Smooth muscle cell (in vitro differentiated cells): ENCODE measurements around a stretch of chr11.

DNA sequence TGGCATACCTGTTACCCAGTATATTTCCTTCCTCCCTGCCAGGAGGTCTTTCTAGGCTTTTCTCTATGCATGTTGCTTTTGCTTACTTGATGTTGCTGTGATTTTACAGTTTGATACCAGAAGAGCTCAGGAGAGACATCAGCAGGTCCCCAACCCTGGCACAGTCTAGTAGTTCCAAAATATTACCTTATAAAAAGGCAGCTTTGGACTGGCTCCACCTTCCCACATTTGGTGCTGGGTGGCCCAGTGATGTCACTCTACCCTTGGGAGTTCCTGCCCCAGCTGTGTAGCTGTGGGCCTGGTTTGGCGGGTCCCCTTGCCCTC lies 54.8 kb downstream of the CHRDL2 start:
- RAMPAGE, long total RNA, result no peak

DNA sequence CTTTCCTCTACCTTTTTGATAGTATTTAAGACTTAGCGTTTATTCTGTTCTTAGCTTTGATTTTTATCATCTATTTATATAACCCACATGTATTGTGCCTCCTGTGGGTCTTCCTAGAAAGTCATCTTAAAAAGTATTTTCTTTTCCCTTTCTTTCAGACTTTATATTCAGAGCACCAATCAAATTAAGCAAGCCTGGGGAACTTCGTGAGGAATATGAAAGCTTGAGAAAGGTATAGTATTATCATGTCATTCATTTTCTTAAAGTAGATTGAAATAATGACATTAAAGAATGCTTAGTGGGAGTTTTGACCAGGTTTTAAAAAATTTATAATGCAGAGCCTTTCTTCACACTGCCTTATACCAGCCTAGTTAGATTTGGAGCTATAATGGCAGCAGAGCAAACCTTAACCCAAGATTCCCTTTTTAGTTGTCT lies 40.8 kb downstream of the RNF169 start:
- RAMPAGE, long total RNA, result no peak

GRCh38 chr11:74839198-74840368 lies 90.9 kb downstream of the RNF169 start:
- RAMPAGE, long total RNA, result no peak

DNA sequence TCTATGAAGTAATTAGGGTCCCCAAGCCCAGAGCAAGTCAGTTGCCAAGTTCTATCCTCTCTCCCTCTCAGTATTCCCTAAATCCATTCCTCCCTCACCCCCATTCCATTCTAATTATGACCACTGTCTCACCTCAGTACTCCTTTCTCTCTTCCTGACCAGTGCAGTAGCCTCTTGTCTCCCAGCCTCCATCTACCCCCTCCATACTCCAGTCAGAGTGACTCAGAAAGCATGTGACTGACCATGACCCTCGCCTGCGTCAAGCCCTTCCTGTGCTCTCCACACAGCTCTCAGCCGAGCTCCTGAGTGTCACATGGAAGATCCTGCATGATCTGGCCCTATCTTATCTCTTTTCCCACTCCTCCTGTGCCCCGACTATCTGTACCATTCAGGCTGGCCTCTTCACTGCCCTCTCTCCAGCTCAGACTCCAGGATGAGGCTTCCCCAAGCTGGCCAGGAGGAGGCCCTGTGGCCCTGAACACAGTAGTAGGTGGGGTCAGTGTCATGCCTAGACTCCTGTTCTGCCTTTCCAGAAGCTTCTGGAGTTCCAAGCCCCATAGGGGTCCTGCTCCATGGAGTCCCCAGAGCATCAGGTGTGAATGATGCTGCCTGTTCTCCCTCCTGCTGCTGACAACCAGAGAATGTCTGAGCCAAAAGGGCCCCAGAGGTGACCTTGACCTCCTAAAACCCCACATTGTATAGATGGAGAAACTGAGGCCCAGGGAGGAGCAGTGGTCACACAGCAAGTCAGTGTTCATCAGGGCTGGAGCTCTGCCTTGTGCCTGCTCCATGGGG lies 42.7 kb downstream of the NEU3 start:
- RAMPAGE, long total RNA, result no peak

- RAMPAGE, long total RNA, result no peak
These were observed 7.8 kb upstream of the SLCO2B1 start for GRCh38 chr11:75143007-75143543.

GRCh38 chr11:75174271-75175712 lies 23.9 kb downstream of the SLCO2B1 start:
- RAMPAGE, long total RNA, result no peak

GRCh38 chr11:75192717-75193670 lies 42.1 kb downstream of the SLCO2B1 start:
- RAMPAGE, long total RNA, result no peak

DNA sequence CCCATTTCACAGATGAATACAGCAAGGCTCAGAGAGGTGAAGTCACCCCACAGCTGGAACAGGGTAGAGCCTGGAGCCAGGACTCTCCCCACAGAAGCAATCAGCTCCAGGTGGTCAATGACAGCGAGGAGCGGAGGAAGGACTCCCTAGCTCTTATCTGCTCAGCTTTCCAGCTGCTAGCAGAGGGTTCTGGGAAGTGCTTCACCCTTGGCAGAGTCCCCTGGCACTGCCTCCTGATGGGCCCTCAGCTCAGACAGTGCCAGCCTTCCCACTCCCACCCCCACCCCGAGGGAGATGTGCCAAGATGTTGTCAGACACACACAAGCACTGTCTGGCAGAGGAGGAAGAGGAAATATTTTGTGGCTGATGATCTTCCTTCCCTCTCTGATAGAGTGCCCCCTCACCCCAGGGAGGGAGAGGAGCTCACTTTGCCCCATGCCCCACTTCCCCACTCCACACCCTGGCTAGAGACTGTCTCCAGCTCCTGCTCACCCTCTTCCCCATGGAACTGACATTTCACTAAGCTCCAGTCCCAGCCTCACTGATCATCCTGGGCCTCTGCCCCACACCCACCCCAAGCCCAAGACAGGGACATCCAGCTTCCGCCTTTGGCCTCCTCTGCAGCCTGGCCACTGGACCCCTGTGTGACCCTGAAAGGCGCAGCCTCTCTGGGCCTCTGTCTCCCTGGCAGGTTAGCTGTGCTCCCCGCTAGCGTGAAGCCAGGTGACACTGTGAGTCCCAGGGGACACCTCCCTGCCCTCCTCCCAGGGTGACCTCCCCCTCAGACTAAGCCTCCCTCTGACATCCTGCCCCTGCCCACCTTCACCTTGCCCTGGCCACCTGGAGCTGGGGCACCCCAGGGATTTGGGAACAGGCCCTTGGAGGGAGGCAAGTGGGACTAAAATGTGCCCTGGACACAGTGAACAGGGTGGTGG lies 44.4 kb downstream of the SLCO2B1 start:
- RAMPAGE, long total RNA, result no peak

DNA sequence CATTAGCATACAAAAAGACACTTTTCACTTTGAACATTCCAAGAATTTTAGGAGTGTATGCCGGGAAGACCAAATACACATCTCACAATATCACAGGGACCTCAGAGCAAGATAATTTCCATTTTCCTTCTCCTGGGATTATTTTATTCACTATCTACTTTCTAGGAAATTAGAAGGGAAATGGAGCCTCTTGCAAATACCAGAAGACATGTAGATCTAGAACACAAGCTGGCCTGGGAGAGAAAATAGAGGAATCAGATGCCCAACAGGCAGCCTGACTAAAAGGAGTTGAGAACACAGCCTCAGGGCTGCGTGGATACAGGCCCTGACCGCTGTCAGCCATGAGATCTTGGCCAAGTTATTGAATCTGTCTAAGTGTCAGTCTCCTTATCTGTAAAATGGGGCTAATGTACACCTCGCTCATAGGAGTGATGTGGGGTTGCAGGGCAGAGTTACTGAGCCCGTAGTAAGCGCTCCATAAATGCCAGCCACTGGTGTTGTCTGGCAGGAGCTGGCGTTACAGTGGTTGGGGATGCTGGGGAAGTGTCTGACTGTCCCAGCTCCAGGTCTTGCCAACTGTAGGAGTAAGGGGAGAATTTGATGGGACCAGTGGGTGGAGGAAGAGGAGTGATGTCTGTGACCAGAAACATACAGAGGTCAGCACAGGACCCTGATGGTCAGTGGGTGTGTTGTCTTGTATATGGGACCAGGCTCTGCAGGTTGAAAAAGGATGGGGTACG lies 38.4 kb upstream of the TPBGL start:
- RAMPAGE, long total RNA, result no peak

DNA sequence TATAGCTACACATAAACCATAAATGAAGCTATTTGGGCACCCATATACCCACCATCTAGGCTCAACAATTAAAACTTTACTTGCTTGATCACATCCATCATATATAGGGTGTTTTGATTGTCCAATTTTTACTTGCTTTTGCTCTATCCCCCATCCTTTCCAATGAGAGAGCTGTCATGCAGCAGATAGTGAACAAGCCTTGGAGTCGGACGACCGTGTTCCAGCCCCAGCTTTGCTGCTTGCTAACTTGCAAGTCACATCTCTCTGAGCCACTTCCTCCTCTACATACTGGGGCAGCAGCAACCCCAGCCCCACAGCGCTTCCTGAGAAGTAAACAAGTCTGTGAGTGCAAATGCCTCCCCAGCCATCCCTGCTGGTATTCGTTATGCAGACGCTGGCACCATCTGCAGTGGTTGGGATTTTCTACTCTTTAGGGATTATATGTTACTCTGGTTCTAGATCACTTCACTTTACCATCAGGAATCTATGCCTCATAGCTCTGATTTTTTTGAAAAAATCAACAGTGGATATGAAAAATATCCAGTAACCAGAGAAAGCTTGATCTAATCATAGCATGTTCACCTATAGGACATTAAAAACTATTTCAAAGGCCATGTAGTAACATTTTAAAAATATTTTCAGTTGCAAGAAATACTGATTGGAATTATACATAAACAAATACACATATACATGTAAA lies 35.0 kb downstream of the TPBGL start:
- RAMPAGE, long total RNA, result no peak

- RAMPAGE, long total RNA, result no peak
These were observed 37.5 kb downstream of the ARRB1 start for GRCh38 chr11:75313827-75314525.

DNA sequence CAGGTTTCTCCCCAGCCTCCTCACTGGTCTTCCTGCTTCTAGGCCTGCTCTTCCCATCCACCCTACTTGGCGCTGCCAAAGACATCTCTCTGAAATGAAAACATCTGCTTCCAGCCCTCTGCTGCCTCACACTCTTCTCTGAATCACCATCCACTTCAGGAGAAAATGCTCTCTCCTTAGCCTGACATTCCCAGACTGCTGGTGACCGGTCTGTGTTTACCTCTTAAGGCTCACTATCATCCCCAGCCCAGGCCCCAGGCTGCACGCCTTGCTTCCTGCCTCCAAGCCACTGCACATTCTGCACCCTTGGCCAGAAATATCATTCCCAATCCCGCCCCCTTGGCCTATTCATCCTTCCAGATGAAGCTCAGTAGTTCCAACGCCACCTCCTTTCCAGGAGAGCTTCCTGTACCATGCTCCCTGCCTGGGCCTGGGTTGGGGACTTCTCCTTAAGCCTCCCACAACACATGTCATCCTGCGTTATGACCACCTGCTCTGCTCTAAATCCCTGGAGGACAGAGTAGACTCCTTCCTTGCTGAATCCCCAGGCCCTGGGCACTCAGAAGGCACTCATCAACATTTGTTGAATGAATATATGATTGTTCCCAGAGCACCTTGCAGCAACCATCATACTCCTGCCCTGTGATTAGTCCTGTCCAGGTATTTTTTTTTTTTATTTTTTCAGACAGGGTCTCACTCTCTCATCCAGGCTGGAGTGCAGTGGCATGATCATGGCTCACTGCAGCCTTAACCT lies 3.4 kb downstream of the ARRB1 start:
- RAMPAGE, long total RNA, result no peak

DNA sequence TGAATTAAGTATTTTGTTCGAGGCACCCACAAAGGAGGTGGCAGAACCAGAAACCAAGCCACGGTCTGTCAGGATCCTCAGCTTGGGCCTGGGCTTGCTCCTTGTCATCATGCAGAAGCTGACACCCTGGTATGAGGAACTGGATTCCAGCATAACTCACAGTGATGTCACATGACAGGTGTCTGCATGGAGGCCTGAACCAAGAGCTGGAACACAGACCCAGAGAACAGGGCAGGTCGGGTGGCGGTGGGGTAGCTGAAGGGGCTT lies 18.7 kb upstream of the RPS3 start:
- RAMPAGE, long total RNA, result no peak

GRCh38 chr11:75429554-75430927 lies 3.0 kb downstream of the KLHL35 start:
- RAMPAGE, long total RNA, result no peak

DNA sequence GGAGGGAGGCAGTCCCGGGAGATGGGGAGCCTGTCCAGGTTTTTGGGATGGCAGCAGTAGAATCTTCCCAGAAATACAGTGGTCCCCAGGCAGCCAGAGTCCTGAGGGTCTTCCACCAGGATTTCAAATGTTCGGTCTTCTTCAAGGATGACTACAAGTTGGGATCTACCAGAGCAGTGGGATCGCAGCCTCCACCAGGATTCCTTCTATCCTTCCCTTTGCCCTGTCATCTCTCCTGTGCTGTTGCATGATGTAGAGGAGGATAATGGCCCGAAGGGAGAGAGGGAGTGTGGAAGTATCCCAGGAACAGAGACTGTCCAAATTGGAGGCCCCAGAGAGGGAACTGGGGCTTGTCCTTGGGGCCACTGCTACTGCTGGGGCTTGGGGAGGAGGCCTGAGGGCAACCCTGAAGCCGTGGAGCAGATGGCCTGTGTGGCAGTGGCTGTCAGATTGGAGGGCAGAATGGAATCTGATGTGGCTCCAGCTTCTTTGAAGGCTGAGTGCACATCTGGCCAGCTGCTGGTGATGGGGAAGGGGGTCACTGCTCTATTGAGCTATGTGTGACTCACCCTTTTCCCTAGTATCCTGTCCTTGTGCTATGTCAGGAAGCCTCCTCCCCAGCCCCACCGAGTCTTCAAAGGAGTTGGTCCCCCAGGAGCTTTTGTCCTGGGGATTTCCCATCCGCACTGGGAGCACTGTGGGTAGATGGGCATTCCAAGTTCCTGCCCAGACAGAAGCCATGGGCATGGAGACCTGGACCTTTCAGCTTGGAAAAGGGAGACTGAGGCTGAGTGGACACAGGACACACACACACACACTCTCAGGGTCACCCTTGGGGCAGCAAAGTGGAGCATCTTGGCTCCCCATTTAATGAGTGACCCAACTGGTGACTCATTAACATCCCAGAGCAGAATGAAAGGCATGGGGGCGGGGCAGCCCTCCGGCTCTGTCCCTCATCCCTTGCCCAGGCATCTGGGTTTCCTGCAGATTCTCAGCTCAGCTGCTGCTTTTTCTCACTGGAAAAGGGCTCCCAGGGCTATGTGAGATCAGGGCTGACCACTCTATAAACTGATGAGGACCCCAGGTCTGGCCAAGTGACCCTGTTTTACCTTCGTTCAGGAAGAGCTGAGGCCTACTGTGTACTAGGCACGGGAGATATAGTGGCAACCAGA lies 3.1 kb downstream of the SERPINH1 start:
- RAMPAGE, long total RNA, result no peak

GRCh38 chr11:75598959-75599319 lies 36.9 kb downstream of the SERPINH1 start:
- RAMPAGE, long total RNA, result no peak

DNA sequence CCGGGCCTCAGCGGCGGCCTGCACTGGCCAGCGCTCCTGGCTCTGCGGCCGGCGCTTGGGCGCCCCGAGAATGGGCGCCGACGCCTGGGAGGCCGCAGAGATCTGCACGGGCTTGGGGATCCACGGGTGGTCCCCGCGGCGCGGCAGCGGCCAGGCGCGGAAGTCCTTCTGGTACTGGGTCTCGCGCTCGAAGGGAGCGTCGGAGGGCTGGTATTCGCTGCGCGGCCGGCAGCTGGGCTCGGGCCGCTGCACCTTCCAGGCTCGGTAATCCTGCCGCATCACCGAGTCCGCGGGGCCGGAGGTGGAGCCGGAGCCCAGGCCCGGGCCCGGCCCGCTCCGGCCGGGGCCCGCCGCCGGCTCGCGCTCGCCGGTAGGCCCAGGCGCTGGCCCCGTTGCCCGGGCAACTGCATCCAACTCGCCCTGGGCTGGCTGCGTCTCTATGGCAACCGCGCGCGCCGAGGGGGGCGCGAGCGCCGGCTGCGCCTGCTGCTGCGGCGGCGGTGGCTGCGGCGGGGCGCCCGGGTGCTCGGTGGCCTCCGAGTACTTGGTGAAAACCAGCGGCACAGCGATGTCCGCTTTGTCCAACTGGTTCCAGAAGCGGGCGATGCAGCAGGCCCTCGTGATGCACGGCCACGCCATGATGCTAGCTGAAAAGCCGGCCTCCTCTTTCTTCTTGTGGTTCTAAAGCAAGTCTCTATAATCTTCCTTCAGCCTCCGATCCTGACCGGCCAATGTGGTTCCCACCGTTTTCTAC lies 930 bp downstream of the MAP6 start:
- RAMPAGE, long total RNA, result no peak

DNA sequence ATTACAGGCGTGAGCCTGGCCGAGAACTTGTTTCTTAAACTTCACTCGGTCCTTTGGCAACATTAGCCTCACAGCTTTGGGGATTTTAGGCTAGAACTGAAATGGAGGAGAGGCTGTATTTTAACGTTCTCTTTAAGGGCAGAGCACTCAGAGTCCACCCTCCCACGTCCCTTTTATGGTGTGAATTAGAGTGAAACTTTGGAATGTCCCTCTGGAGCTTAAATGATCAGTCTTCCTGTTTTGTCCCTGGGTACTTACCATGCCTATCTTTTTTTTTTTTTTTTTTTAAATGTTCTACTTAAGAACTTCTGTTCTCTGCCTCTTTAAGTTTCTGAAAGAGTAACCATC lies 11.4 kb downstream of the UVRAG start:
- RAMPAGE, long total RNA, result no peak

DNA sequence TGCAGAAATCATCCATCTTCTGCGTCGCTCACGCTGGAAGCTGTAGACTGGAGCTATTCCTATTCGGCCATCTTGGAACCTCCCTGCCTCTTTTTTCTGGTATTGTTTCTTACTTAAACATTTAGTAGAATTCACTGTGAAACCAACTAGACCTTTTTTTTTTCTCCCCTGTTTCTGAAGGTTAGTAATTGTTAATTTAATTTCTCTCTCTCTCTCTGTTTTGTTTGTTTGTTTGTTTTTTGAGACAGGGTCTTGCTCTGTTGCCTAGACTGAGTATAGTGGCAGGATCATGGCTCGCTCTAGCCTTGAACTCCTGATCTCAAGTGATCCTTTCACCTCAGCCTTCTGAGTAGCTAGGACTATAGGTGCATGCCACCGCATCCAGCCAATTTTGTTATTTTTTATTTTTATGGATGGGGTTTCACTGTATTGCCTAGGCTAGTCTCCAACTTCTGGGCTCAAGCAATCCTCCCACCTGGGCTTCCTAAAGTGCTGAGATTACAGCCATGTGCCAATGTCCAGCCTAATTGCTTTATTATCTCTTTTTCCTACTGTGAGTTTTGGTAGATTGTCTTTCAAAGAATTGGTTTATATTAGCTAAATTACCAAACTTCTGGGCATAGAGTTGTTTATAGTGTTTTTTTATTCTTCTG lies 165.1 kb downstream of the UVRAG start:
- RAMPAGE, long total RNA, result no peak

DNA sequence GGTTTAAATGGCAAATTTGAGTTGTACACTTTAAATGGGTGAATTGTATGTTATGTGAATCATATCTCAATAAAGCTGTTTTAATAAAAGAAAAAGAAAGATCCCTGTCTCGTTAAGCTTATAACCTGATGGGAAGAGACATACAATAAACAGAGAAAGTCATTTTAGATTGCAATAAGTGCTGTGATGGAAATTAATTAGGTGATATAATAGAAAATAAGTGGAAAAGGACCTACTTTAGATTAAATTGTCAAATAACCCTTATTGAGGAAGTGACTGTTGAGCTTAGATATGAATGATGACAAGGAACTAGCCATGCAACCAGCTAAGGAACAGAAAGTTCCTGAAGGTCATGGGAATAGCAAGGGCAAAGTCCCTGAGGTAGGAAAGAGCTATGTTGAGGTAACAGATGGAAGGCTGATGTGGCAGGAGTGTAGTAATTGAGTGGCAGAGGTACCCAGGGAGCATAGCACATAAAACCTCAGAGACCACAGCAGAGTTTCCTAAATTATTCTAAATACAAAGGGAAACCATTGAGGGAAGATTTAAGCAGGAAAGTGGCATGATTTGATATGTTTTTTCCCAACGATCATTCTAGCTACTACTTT lies 135.2 kb downstream of the WNT11 start:
- RAMPAGE, long total RNA, result no peak